Measurements from ENCODE around the genes C2orf66 and SF3B1.

DNA sequence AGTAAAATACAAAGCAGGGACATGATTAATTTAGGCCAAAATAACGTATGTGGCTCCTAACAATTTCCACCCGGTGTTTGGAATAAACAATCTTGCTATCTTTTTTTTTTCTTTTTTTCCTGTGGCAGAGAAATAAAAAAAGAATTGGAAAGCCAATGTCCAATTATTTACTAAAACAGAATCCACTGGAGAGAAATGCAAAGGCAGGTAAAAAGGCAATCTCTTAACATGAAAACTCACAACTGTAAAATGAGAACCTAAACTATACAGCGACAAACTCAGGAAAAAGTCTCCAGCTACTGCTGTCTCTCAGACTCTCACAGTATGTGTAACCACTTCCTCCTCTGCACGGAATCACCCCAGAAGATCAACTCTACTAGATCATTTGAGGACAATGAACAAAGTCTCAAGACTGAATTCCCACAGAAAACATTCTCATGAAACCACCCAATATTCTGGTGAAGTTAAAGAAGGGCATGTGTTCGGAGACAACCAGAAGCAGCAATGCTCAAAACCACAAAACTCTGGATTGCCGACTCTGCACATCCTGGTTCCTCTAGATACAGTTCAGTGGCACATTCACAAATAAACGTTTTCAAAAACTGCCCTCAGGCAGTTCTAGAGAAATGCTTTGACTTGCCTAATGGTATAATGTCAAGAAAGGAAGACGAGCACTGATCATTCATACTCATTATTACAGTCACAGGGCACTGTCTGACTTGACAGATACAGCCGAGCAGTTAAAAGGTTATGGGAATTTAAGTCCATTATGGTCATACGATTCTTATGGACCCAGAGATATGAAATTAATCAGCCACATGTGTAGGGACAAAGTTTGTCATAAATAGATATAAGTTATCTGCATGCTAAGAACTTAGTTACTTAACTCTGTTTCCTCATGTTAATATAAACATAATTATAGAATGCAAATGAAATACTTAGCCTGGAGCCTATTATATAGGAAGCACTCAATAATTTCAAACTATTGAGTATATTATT lies 91.8 kb upstream of the STK17B start:
- RRBS = no CpG with 5 or more reads among the region's 10 CpGs

DNA sequence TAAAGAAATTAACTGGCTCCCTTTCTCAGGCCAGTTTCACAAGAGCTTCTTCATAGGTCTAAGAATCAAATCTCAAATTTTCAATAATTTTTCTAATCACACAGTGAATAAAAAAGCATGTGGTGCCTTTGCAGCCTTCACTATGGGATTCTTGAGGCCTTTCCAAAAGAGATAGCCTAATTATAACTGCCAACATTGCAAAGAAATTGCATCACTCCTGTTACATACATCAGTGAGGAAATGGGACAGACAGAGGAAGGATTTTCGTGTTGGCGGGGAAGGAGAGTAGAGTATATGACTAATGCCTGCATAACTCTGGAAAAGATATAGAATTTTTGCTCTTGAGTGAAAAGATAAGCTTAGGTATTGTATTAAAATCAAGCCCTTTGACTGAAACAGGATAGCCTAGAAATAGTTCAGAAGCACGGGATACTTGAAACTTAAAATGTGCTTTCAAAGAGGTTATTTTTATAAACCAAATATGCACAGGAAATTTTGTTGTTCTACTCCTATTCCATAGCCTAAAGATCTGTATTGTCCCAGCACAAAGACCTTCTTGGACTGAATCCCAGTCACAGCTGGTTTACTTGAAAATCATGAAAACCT lies 193.2 kb downstream of the HECW2 start:
- RRBS = no CpG with 5 or more reads among the region's 3 CpGs

GRCh38 chr2:196474869-196475276 lies 118.5 kb downstream of the HECW2 start:
- RRBS = no CpG with 5 or more reads among the region's 8 CpGs

- RRBS = no CpG with 5 or more reads among the region's 14 CpGs
Observed at GRCh38 chr2:196526945-196527298, 66.4 kb downstream of the HECW2 start.

DNA sequence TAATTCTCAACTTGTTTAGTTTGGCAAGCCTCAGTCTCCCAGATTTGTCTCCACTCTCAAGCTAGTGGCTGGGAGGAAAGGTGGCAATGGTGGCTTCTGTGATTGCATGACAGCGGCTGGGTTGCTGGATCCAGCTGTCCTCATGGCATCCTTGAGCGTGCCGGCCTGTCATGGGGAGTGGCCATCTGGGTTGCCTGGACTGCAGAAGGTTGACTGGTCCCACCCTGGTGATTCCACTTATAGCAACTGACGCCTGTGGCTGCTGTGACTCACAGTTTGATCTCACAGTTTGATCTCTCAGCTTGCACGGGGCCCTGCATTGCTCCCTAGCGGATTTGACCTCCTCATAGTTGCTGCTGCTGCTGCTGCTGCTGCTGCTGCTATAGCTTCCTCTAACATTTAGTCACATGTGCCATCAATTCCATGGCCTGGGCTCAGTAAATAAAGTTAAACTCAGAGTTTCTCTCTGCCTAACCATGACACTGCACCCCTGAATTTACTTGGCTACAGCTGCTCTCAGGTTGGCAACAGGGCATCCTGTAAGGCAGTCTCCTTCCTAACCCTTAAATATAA lies 8.1 kb upstream of the HECW2 start:
- RRBS = no CpG with 5 or more reads among the region's 6 CpGs

DNA sequence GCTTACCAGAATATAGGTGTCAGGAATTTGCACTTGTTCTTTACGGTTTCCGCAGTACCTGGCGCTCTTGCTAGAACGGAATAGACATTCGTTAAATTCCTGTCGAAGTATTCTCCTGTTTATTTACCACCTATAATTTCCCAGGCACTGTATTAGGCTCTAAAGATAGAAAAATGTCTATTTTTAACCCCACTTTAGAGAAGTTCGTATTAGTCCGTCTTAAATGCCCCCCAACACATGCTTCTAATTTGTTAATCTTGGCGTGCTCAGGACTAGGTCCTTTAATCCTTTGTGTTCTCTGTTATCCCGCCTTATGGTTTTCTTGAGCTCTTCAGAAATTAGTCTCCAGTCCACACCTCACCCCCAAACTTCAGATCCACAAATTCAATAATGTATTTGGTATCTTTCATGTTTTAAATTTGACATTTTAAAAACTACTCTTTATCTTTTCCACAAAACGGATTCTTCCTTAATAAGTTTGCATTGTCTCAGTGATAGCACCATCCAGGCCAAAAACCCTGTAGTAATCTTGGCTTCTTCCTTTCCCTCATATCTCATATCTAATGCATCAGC lies 711 bp downstream of the CCDC150 start:
- RRBS = no CpG with 5 or more reads among the region's 11 CpGs

GRCh38 chr2:196797726-196798079 lies 1.8 kb downstream of the GTF3C3 start:
- RRBS = no CpG with 5 or more reads among the region's 2 CpGs

DNA sequence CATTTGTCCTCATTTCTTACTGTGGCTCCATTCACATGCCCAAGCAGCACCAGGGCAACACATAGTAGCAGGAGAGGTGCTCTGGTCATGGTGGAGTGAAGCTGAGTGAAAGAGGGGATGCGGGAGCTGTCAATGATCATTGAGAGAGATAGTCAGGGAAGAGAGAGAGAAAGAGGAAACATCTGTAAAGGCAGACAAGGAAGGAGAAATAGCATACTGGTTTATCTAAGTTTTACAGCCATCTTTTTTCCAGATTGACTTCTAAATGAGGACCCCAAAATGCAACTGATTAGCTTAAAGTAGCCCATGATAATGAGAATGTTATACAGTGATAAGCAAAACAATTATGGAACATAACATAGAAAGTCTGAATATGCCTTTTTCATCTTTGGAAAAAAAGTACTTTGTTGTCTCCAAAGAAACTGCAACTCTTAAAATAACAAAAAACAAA lies at the start of gene C2orf66:
TSS of gene C2orf66 (minus strand) at position 108 of the 451 bp plus-strand sequence.
- RRBS = no CpG with 5 or more reads among the region's 1 CpG

GRCh38 chr2:197310953-197311541 lies 467 bp upstream of the ANKRD44 start:
- RRBS = 4% methylated on average over 15 of the region's 29 CpGs

DNA sequence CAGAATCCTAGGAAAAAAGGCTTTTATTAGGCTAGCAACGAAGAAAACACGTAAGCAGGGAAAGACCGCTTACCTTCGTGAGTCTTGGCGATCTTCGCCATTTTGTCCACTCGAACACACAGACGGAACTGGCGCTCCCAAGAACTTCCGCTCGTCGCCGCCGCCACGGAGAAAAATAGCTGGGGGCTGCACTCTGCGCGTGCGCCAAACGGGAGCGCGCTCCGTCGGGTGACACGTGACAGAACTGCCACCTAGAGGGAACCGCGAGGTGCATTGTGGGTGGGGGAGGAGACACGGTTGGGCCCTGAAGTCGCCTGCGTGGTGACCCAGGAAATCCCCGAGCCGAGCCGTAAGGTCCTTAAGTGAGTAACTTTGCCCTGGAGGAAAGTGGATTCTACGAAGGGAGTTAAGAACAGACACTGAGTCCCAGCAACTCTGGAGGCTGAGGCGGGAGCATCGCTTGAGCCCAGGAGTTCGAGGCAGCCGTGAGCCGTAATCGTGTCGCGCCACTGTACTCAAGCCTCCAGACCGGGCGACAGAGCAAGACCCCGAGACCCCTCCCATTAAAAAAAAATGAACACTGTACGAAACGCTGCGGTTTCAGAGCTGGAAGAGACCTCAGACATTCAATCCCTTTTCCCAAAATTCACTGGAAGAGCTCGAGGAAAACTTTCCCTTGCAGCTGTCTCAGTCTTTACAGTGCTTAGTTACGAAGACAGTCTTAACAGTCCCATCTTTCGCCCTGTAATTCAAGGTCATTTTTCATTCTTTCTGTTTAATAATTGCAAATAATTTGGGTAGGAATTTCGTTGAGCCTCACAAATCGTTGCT lies at the start of gene SF3B1:
TSS of gene SF3B1 (minus strand) at position 130 of the 831 bp plus-strand sequence.
- RRBS = no CpG with 5 or more reads among the region's 52 CpGs

DNA sequence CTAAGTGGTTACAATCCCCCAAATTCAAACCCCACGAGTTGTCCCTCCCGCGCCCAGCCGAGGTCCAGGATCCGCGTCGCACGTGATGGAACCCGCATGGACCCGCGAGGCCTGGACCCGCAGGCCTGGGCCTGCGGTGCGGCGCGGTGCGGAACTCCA lies 237 bp downstream of the HSPD1 start:
- RRBS = no CpG with 5 or more reads among the region's 17 CpGs

- RRBS = no CpG with 5 or more reads among the region's 23 CpGs
Observed at GRCh38 chr2:197500502-197500898, 321 bp downstream of the HSPE1 start.

GRCh38 chr2:197693330-197693709 lies 11.8 kb upstream of the MARS2 start:
- RRBS = no CpG with 5 or more reads among the region's 17 CpGs

DNA sequence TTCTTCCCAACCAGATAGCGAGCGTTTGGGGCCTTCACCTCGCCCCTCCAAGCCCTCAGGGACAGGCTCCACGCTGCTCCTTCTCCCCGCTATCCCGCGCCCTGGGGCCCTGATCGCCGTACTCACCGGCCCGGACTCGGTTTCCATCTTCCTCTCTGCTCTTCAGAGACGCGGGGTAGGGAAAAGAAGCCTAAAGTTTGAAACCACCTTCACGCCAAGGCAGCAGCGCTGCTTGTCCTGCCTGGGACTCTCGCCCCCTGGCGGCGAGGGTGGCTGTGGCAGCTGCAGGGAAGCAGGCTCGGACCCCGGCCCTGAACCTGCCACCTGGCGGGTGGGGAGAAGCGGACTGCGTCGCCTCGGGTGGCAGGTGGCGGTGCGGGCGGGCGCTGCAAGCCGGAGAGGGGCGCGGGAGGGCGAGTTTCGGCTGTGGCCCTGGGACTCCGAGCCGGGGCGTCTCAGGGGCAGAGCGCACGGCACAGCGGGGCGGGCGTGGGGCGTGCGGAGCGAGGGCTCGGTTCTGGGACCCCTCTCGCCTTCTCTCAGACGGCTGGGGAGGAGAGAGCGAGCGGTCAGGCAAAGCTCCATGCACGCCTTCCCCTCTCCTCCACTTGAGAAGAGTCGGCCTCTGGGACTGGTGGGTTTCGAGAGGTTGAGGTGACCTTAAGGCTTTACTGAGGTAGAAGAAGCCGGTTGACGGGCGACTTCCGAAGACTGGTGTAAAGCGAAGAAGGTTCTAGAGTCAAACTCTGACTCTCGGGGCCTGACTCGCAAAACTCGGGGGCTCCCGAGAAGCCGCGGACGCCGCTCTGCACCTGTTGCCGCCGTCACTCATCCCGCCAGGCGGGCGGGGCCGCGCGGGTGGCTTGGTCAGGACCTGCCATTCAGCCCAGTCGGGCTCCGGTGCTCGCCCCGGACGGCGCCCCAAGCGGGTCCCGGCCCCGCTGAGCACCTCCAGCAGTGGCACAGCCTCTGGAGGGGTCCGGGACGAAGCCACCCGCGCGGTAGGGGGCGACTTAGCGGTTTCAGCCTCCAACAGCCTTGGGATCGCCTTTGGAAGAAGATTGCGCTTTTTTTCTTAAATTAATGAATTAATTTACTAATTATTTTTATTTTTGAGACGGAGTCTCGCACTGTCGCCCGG lies 1.1 kb upstream of the BOLL start:
- RRBS = 14% methylated on average over 16 of the region's 97 CpGs

DNA sequence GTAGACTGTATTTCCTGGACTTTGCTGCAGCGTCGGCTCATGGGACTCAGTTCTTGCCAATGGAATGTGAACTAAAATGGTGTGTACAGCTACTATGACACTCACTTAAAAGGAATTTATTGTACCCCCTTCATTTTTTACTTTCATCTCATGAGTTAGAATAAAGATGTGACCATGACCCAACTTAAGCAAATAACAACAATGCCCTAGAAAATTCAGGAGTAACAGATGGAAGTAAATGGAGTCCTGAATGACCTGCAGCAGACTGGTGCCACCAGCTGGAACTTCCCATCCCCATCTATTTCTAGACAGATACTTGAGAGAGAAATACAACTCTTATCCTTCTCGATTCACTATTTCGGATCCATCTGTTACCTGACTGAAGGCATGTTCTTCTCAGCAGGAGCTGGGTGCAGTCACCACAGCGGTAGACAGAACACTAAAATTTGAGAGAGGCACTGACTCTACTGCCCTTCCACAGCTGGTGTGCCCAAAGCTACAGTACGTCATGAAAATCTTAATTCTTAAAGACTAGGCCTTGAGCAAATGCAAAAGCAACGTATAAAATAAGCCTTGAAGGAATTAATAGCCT lies 724.0 kb downstream of the PLCL1 start:
- RRBS = no CpG with 5 or more reads among the region's 7 CpGs

GRCh38 chr2:199955906-199956362 lies 552 bp downstream of the MAIP1 start:
- RRBS = no CpG with 5 or more reads among the region's 23 CpGs

DNA sequence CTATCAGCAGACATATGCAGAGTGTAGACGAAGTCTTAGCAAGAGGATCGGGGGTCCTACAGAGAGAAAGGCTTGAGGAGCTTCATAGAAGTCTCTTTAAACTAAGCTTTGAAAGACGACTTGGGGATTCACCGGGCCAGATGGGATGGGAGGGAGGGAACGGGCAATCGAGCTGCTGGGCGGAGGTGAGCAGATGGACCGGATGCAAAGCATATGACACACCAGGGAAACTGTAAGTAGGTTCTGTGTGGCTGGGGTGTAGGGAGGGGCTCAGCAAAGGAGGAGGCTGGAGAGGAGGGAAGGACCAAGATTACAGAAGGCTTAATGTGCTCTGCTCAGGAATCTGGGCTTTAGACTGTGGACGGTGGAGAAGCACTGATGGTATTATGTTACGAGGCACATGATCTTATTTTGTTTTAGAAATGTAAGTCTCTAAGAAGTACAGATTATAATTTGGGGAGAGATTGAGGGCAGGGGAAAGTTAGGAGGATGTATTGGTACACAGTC lies 131.5 kb downstream of the MAIP1 start:
- RRBS = 90% methylated on average over 5 of the region's 10 CpGs

- RRBS = no CpG with 5 or more reads among the region's 2 CpGs
Observed at GRCh38 chr2:200221061-200221589, 85.4 kb upstream of the SPATS2L start.

GRCh38 chr2:200380041-200380617 lies 73.6 kb downstream of the SPATS2L start:
- RRBS = no CpG with 5 or more reads among the region's 9 CpGs

Measured in HL-60 (cell line).